Jejunum (tissue), 1 donor: Measurements from ENCODE around the genes PAK3, CAPN6, RBMXL3 and DOCK11.

DNA sequence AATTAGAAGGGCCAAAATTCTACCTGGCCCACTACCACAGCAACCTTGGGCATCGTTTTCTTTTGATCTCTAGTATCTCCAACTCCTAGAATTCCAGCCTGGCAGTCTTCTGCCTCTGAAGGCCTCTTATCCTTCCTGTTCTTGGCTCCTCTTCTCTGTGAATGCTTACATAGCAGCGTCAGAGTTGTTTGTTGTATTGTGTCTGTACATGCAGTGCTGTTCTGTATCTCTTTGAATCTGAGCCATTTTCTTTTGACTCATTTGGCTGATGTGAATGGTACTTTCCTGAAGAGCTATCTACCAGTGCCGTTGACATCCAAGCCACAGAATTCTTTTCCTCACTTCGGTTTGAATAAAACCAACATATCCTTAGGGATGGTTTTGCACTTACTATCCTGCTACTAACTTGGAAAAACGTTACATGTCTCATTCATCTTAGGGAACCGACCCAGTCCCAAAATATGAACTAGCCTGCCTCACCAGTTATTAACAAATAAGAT lies 79.3 kb downstream of the TMEM164 start:
- PRO-cap, result no peak

GRCh38 chrX:110412935-110413871 lies 54.6 kb downstream of the RTL9 start:
- PRO-cap, result no peak

GRCh38 chrX:110945270-110945635 lies 149.6 kb upstream of the CHRDL1 start:
- PRO-cap, result no peak

DNA sequence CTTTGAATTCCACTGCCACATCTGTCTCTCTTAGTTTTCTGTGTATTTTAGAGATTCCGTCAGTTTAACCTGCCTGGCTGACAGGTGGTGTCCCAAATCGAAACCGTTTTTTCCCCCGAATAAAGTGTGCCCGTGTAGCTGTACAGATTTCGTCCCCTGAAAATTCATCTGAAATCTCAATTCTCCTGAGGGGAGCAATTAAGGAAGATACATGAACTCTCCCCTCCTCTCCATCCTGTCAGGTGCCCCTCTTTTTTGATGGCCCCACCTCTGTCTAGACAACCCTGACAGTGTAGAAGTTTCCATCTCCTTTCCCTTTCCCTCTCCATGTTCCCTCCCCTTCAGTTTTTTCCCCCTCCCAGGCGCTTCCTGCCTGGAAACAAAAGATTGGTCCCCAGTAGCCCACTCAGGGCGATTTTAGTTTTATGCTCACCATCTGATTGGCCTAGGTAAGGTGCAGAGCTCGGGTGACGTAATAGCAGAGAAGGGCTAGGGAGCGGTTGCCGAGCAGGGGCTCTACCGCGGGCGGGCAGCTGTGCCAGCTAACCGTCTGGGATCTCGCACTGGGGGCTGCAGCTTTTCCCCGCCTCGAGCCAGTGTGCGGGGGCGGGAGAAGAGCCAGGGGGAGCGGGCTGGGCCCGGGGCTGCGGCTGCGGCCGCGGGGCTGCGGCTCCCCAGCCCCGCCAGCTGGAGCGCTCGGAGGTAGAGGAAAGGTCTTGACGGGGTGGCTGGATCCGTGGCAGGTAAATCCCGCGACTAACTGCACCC lies at the start of gene PAK3:
TSS of gene PAK3 (plus strand) at position 519 of the 768 bp plus-strand sequence.
- PRO-cap, result no peak

- PRO-cap, result no peak
Observed at GRCh38 chrX:111097597-111098320, 1.8 kb downstream of the PAK3 start.

- PRO-cap, result no peak
Observed at GRCh38 chrX:111270153-111270836, at the start of gene CAPN6. Gene CAPN6 (minus strand): TSS chrX:111270483.

DNA sequence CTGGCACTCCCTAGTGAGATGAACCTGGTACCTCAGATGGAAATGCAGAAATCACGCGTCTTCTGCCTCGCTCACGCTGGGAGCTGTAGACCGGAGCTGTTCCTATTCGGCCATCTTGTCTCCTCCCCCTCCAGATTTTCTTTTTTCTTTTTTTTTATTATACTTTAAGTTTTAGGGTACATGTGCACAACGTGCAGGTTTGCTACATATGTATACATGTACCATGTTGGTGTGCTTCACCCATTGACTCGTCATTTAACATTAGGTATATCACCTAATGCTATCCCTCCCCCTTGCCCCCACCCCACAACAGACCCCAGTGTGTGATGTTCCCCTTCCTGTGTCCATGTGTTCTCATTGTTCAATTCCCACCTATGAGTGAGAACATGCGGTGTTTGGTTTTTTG lies 83.2 kb downstream of the SERTM2 start:
- PRO-cap, result no peak

GRCh38 chrX:111621255-111621703 lies 59.7 kb upstream of the ALG13 start:
- PRO-cap, result unidirectional peak, minus-strand start at chrX:111621518

- PRO-cap, result no peak
Observed at GRCh38 chrX:112083802-112084485, 1.1 kb downstream of the RTL4 start.

GRCh38 chrX:113970501-113970992 lies 613.3 kb upstream of the HTR2C start:
- PRO-cap, result no peak

DNA sequence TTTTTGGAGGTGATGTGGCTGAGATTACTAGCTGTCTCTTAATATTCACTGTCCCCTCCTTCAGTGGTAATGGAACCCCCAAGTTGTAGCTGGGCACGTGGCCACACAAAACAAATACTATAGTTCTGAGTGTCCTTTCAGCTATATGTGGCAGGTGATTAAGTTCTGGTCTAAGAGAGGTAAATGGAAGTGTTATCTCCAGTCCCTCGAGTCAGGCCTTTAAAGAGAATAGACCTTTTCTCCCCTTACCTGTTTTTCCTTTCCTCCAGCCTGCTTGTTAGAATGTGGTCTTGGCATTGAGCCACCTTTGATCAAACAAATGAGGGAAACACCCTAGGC lies 13.1 kb upstream of the IL13RA2 start:
- PRO-cap, result no peak

GRCh38 chrX:115189107-115189489 lies at the start of gene RBMXL3:
Gene RBMXL3 (plus strand): TSS chrX:115189410.
- PRO-cap, result no peak

GRCh38 chrX:115311489-115312326 lies 22.2 kb downstream of the LUZP4 start:
- PRO-cap, result no peak

- PRO-cap, result no peak
Observed at GRCh38 chrX:115559282-115560150, 1.5 kb upstream of the PLS3 start.

DNA sequence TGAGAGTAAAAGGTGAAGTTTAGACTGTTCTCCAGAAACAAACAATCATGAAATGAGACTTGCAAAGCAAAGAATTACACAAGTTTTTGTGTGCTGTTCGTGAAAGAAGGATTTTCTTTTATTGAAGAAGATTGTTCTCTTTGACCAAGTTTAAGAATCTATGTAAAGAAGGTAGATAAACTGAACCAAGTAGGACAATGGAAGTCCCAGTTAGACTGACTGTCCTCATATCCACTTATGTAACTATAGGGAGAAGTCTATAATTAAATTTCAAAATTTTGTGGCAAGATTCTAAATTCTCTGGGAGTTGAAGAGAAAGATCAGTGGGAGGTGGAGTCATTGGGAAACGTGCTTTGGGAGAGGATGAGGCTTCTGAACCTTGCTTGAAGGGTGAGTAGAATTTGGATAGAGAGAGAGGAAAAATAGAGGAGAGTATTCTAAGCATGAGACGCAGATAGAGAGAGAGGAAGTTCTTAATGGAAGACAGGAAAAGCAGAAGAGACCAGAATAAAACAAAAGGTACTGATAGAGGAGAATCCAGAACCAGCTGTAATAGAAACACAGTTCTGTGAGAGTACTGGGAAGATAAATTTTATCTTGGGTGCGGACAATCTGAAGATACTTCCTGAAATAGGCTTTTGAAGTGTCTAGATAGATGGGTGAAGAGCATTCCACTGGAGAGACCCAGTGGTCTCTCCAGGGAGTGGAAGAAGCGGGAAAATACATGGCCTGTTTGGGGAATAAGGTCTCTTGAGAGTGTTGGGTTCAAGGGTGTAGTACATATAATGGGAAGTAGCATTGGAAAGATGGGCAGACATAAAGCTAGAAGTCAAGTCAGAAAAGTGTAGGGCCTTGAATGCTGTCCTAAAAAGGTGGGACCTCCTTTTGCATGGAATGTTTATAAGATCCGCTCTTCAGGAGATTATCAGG lies 39.8 kb downstream of the PLS3 start:
- PRO-cap, result no peak

- PRO-cap, result no peak
Observed at GRCh38 chrX:115723421-115723778, 162.4 kb downstream of the PLS3 start.

DNA sequence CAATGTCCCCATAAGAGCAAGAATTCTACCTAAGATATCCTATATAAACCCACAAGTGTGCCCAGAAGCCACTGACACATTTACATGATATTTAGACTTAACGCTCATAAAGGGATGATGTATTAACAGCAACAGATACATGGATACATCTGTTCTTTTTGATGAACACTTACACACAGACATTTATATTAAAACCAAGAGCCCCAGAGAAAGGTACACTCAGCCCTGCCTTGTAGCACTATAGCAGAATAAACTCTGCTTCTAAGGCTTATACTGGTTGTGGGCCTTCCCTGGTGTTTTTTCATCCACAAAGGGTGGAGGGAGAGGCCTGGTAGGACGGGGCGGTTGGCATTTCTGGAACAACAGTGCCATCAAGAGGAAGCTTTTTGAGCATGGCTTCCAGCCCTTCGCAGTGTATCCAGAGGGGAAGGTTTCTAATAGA lies 229.9 kb upstream of the AGTR2 start:
- PRO-cap, result no peak

DNA sequence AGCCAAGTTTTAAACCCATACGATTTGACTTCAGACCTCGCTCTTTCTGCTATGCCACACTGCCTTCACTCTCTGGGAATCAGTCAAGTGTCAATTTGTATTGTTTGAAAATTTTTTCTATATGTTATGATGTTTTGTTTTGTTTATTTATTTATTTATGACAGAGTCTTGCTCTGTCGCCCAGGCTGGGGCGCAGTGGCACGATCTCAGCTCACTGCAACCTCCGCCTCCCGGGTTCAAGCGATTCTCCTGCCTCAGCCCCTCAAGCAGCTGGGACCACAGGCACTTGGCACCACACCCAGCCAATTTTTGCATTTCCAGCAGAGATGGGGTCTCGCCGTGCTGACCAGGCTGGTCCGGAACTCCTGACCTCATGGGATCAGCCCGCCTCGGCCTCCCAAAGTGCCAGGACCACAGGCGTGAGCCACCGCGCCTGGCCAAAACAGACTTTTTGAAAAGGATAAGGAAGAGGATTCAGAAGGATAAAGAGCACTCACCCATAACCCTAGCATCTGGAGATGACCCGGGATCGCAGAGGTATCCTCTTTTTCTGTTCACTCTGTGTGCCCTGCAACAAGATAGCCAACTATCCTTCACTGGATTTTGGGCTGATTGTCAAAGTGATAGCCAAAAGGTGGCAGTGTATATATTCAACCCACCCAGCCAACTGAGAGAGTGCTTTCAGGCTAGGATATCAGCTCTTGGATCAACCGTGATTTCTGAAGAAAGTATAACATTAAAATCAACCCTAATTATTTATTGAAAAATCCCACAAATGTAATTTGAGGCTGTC lies 224.5 kb upstream of the AGTR2 start:
- PRO-cap, result no peak

DNA sequence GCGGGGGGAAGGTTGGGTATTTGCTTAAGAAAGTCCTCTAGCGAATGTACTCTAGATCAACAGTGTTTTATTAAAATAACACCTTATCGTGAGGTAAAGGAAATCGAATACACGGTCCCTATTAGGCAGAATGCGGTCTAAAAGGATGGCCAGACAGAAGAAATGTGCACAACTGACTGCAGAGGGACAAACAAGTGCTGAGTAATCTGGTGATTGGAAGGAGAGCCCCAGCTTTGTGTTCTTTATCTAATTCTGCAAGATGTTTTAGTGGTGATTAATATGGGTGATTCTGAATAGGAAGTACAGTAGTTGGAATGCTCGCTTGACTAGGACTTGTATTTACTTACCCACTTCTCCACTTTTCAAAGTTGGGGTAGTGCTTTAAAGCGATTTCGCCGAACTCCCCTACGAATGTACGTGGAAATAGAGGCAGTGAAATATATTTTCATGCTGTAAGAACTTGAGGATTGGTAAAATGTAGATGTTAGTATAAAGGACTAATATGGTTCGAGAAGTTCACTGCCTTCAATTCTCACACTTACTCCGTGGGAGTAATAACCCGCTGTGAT lies 1.3 kb downstream of the WDR44 start:
- PRO-cap, result no peak

DNA sequence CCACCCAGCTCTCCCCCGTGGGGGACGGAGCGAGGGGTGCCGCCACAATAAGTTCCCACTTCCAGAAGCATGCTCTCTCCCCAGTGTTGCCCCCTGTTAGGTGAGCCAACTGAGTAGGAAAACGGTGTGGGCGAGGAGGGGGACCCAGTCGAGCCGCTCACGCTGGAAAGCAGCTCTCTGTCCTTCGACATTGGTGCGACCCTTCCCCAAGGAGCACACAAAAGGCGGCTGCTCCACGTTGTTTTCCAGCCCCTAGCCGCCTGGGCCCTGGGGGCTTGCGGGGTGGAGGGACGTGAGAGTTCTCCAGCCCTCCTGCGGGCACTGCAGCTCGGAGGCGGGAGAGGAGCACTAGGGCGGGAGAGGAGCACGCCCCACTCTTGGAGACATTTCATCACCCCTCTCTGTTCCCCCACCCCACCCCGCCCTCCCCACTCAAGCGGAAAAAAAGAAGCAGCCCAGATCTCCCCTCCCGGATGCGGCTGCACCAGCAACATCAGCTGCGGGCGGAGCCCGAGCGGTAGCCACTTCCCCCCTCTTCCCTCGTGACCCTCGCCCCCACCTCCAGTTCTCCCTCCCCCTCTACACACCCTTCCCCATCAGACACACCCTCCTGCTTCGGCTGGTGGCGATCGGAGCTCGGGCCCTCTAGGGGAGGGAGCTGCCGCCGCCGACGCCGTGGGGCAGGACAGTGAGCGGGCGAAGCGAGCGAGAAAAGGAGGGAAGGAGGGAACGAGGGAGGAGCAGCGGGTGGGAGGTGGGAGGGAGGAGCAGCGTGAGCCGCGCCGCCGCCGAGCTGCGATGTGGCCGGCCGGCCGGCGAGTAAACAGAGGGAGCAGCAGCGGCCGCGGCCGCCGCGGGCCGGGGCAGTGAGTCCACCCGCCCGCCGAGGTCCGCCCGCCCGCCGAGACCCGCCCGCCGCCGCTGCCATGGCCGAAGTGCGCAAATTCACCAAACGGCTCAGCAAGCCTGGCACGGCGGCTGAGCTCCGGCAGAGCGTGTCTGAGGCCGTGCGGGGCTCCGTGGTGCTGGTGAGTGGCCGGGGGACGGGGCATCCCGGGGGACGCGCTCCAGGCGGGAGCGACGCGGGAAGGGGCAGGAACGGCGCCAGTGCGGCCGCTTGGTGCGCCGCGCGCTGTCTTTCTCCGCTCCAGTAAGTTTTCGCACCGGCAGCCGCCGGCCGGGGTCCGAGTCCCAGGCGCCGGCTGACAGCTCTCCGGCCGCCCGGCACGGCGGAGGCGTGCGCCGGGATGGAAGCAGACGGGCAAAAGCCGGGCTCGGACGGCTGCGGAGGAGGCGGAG lies at the start of gene DOCK11:
TSS of gene DOCK11 (plus strand) at position 770 of the 1,299 bp plus-strand sequence.
- PRO-cap, result bidirectional peak, plus-strand start at position 801 of the sequence, minus-strand start at position 499 of the sequence